Diencephalon (tissue), 2 donors: ENCODE measurements around the genes BZW2, TSPAN13 and AHR.

GRCh38 chr7:11792106-11792501 lies 39.9 kb downstream of the THSD7A start:
- RAMPAGE, long total RNA: no peak

DNA sequence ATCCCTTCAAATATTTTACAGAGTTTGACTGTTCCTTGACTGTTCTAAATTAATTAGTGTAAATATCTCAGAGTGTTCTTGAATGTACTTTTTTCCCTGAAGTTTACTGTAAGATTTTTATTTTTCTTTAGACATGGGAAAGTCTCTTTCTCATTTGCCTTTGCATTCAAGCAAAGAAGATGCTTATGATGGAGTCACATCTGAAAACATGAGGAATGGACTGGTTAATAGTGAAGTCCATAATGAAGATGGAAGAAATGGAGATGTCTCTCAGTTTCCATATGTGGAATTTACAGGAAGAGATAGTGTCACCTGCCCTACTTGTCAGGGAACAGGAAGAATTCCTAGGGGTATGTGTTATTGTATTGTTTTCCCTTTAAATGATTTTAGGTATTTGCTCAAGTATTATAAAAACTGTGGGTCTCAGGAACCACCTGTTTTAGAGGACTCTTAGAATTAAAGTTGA lies 3.6 kb downstream of the TMEM106B start:
- RAMPAGE, long total RNA: no peak

DNA sequence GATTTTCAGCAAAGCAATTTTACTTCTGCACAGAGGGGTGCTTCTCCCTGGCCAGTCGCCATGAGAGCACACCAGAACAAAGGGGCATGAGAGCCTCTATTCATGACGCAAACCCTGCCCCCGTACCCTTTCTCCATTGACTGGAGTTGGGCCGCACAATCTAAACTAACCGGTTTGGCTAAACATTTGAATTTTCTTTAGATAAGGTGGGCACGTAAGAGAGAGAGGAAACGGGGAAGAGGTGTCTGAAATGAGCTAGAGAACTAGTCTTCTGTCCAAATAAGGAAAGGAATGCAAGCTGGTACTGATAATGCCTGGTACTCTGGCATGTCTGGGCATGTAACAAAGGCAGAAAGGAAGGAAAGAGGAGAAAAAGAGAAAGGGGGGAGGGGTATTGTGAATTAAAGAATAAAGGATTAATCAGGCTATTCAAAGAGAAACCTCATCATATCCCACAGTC lies 13.2 kb upstream of the SCIN start:
- RAMPAGE, long total RNA: no peak

GRCh38 chr7:12785470-12785958 lies 98.1 kb downstream of the ARL4A start:
- RAMPAGE, long total RNA: no peak

- RAMPAGE, long total RNA: no peak
Observed at GRCh38 chr7:12801932-12802808, 114.7 kb downstream of the ARL4A start.

DNA sequence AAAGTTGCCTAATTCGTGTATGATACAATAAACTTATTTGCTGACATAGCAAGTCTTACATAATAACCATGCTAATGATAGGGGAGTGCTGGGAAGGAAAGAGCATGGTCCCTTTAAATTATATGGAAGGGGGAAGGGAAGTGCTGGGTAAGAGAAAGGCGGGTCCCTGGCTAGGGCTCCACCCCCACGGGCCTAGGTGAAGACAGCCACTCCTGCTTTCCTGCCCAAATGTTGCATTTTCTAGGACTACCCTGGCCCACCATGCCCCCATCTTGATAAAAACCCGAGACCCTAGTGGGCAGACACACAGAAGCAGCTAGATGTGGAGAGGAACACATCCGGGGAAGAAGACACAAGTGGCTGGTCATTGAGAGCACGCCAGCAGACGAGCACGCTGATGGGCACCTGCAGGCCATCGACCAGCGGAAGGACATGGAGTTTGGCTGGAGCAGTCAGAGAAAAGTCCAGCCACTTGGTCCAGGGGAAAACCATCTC lies 328.7 kb downstream of the ARL4A start:
- RAMPAGE, long total RNA: no peak

- RAMPAGE, long total RNA: no peak
Observed at GRCh38 chr7:14278636-14279214, 289.3 kb upstream of the ETV1 start.

- RAMPAGE, long total RNA: no peak
Observed at GRCh38 chr7:15547043-15547999, 14.5 kb downstream of the AGMO start.

DNA sequence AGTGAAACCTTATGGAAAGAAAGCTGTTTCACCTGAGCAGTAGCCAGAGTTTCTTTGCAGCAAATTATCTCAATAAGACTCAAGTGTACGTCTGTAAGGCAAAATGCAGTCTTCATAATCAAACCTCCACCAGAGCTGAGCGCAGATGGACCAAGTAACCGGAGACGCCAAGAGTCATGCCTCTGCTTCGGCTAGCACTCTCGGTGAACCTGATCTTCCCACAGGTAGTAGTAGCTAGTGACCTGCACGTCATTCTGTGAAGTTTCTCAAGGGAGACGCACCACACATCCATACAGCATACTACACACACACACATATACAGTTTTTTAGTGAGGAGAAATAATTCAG lies 357.1 kb downstream of the CRPPA start:
- RAMPAGE, long total RNA: no peak

- RAMPAGE, long total RNA: start-site peak on the plus strand at chr7:16646149-16646220, 389 and 339 reads in 2 replicates
Observed at GRCh38 chr7:16645948-16646831, at the start of gene BZW2. BZW2 (plus strand) TSS chr7:16646181.

GRCh38 chr7:16667879-16668546 lies 22.0 kb downstream of the BZW2 start:
- RAMPAGE, long total RNA: no peak

DNA sequence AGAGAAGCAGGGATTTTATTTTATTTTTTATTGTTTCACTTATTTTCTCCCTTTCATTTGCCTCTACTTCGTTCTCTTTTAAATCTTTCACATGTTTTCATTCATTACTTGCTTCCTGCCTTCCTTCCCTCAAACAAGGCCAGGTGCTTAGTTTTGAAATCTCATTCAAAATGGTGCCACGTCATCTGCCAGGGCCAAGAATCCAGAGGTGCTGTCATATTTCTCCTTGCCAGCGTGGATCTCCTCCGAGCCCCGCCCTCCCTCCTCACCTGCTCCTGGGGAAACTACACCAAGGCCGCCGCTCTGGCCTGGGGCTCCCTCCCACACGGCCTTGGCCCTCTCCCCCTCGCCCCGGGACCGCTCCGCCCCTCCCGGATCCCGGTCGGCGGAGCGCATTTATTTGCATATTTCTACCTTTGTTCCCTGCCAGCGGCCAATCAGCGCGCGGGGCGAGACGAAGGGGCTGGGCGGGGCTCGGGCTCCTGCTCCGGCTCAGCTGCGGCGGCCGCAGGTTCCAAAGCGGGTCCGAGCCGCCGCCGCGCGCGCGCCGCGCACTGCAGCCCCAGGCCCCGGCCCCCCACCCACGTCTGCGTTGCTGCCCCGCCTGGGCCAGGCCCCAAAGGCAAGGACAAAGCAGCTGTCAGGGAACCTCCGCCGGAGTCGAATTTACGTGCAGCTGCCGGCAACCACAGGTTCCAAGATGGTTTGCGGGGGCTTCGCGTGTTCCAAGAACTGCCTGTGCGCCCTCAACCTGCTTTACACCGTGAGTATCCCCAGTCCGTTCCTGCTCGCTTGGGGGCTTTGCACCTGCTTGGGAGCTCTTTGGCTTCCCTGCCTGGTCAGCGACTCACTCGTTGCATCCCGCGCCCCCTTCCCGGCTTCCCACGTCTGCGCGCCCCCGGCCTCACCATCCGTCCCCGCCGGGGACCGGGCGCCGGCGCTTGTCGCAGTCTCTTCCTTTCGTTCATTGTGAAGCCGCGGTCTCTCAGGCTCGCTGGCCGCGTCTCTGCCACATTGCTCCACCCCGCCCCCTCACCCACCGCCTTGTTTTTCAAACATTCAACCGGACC lies at the start of gene TSPAN13:
TSS of gene TSPAN13 (plus strand) at position 488 of the 1,070 bp plus-strand sequence.
- RAMPAGE, long total RNA: no peak

GRCh38 chr7:16905176-16905660 lies 23.4 kb upstream of the AGR3 start:
- RAMPAGE, long total RNA: no peak

DNA sequence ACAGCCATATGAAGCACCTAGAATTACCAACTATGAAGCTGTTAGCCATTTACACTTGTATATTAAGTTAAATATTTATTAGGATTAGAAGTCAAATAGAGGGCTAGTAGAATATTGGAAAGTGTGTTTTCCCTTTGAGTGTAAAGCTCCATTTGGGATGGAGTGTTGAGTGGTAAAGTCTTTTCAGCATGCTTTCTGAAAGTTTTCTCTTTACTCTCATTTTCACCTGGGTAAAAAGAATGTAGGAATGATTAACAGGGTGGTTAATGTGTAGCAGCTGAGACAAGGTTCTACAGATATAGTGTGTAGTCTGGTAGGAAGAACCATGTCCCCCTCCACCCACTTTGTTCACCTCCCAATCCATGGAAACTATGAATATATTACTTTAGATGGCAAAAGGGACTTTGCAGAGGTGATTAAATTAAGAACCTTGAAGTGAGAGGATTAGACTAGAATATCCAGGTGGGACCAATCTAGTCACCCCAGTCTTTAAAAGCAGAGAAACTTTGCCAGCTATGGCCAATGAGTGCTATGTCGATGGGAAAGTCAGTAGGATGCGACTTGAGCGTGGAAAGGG lies 166.5 kb upstream of the AHR start:
- RAMPAGE, long total RNA: no peak

DNA sequence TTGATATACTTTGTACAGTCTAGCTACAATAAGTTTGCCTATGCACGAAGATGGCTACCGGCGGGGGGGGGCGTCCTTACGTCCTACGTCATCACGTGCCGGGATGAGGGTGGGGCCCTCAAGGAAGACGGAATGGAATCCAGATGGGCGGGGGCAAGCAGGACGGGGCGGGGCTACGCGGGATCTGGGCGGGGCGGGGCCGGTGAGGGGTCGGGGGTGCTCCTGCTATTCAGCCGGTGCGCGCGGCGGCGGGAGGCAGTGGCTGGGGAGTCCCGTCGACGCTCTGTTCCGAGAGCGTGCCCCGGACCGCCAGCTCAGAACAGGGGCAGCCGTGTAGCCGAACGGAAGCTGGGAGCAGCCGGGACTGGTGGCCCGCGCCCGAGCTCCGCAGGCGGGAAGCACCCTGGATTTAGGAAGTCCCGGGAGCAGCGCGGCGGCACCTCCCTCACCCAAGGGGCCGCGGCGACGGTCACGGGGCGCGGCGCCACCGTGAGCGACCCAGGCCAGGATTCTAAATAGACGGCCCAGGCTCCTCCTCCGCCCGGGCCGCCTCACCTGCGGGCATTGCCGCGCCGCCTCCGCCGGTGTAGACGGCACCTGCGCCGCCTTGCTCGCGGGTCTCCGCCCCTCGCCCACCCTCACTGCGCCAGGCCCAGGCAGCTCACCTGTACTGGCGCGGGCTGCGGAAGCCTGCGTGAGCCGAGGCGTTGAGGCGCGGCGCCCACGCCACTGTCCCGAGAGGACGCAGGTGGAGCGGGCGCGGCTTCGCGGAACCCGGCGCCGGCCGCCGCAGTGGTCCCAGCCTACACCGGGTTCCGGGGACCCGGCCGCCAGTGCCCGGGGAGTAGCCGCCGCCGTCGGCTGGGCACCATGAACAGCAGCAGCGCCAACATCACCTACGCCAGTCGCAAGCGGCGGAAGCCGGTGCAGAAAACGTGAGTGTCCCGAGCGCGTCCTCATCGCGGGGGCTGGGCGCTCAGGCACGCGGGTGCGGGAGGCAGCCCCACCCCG lies at the start of gene AHR:
TSS of gene AHR (plus strand) at position 258 of the 1,011 bp plus-strand sequence.
- RAMPAGE, long total RNA: no peak

DNA sequence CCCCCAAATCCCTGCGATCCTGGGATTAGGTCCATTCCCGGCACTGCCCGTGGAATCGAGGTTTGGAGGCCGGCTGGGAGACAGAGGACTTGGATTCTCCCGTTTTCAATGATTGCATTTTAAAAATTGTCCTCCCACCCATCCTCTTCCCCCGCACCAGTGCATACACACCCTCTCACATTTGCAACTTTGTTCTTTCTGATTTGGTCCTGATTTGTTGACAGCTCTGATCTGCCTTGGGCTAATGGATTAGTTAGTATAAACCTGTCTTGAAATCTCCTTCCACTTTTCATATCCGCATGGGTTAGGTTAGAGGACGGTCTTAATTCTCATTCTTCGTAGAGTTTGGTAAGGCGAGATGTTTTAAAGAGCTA lies 941 bp downstream of the AHR start:
- RAMPAGE, long total RNA: no peak

GRCh38 chr7:17311955-17312422 lies 13.5 kb downstream of the AHR start:
- RAMPAGE, long total RNA: no peak

- RAMPAGE, long total RNA: no peak
Observed at GRCh38 chr7:17320562-17321153, 22.2 kb downstream of the AHR start.

GRCh38 chr7:17329336-17330277 lies 31.2 kb downstream of the AHR start:
- RAMPAGE, long total RNA: no peak

DNA sequence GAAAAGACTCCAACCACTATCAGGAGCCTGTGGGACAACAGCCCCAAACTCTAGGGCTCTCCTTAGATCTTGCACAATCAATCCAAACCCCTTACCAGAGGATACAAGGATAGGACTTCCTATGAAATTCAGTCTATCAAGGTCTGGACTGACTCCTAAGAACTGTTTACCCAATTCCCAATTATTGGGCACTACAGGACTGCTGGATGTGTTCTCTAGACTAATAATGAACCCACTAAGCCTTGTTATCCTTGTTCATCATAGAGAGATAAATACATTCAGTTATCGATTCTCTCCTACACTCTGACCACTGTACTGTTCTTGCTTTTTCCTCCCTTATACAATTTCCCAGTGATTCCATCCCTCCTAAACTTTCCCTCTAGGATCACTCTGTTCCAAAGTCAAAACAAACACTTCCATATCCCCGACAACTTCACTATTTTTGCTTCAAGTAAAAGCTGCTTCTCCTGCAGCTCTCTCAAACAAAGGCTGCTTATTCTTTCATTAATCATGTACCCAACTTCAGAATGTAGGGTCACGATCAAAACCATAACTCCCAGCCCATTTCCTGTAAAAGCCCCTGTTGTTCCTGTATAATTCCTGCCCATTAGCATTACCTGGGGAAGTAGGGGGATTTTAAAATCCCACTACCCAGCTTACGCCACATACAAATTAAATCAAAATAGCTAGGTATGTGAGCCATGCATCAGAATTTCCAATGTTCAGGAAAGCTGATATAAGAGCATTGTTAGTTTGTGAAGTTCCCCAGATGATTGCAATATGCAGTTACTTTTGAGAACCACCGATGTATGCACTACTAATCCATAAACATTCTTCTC lies 19.0 kb downstream of the SNX13 start:
- RAMPAGE, long total RNA: no peak